ENCODE results near the genes HSPA12A and SLC18A2.

DNA sequence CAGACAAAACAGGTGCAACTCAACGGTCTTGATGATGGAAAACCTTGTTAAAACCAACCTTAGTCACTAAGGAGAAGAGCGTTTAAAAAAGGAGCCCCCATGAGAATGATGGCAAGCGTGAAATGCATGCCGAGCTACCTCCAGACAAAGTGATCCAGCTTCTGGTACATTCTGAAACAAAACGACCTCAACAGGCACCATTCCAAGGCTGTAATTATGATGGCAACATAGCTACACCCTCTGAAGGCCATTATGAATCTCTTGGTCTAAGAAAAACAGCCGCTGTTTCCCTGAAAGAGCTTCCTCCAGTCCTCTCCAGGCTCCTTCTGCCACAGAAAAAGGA is 49.9 kb upstream of the ABLIM1 start:
- CAGE, long polyA plus RNA: no peak
- RRBS: no CpG with 5 or more reads among the region's 6 CpGs

- CAGE, long polyA plus RNA: no peak
- RRBS: no CpG with 5 or more reads among the region's 6 CpGs
These were observed 62.8 kb upstream of the ABLIM1 start for GRCh38 chr10:114720757-114721451.

DNA sequence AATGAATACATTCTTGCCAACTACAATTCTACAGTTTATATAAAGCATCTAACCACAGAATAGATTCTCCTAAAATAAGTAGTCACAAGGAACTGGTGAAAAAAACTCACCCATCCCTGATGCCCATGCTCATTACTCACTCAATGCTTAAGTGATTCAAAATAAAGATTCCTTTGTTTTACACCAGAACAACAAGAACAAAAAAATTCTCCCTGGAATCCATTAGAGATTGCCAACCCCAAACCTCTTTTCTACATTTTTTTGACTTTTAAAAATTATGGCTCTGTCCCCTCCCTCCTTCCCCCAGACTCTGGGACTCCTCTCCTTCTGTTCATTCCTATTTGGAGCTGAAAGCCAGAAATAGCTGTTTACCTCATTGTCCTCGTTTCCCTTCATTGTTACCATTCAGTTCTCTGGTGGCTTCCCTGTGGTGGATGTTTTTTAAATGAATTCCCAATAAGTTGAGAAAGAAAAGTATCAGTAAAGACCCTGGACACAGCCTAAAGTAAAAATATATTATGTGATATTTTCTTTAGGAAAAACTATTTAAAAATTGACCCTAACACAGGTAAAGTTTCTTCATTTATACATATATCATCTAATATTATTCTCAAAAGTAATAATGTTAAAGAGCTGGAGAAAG is 63.2 kb upstream of the FHIP2A start:
- CAGE, long polyA plus RNA: no peak
- RRBS: no CpG with 5 or more reads among the region's 1 CpG

DNA sequence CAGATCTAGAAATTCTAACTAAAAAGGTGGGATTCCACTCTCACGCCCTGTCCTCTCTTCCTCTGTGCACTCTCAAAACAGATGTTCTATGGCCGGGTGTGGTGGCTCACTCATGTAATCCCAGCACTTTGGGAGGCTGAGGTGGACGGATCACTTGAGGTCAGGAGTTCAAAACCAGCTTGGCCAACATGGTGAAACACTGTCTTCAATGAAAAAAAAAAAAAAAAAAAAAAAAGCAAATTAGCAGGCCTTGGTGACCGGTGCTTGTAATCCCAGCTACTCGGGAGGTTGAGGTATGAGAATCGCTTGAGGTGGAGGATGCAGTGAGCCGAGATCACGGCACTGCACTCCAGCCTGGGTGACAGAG is 52.6 kb upstream of the FHIP2A start:
- CAGE, long polyA plus RNA: no peak
- RRBS: no CpG with 5 or more reads among the region's 8 CpGs

DNA sequence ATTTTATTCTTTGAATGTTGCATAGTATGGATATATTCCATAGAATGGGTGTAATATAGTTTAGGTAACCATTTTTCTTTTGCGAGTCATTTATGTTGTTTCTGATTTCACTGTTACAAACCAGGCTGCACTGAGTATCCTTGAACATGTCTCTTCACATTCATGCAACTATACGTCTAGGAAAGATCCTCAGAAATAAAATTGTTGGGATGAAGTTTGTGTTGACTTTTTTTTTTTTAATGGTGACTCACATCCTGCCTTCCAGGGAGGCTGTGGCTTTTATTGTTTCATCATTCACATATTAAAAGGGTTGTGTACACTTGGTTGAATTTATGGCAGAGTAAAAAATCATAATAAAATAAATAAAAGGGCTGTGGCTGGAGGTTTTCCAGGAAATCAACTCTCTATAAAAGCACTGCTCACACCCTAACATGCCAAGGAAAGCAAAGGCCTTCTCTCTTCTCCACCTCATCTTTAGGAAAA is 41.9 kb upstream of the FHIP2A start:
- CAGE, long polyA plus RNA: no peak
- RRBS: no CpG with 5 or more reads among the region's 2 CpGs

DNA sequence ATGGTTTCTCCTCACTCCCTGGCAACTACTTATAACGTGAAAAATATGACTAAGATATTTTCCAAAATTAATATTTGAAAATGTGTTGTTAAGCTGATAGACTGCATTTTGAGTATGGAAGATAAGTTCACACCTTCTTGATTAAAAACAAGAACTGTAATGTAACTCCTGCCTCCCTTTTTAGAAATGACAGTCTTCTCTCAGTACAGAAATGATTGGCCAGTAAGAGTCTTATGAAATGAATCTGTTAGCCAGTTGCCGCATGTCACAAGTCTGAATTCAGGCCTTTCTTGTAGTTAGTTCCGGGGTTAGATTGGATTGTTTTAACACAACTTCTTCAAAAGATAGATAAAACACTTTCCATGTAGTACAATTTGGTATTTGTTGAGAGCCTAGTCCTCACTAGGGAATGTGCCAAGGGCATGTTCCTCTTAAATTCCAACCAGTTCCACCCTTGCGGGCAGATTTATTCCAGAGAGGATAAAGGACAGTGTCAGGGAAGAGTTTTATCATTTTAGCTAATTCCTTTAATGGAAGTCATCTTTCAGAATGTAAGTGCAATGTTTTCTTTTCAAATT is 3.9 kb downstream of the FHIP2A start:
- CAGE, long polyA plus RNA: no peak
- RRBS: no CpG with 5 or more reads among the region's 4 CpGs

DNA sequence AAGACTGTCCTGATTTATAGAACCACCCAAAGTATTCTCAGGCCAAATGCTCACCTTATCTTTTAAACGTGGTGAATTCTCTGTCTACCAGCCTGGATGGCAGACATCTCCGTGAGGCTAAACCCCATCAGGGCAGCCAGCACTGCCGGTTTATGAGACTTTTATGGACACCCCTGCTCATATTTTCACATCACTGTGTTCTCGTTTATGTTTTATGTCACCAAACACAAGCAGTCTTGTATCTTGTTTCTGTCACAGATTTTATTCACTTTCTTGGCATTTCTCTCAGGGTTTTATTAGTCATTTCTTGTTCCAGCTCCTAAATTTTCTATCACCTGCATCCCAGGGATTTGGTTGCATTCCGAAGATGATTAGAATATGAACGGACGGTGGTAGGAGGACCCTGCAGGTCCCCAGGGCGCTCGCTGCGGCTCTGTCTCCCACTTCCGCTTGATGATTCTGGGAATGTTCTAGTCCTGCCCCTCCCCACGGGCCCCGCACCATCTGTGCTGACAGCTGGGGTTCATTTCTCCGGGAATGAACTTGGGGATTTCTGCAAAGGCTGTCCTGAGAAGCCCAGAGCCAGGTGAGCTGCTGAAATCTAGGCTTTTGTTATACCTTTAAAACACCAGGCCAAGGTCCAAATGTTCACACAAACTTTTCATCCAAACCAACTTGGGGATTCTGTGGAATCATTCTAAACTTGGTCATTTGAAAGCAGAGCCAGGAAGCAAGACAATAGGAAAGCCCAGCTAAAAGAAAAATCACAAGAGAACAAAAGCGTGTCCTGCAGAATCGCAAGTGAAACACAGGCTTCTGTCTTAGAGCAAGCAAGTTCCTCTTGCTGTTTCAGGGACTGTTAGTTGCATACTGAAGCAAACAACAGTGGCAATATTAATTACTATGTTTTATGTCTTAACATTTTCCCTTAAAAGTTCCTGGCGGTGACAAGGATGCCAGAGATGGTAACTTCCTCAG is 217.5 kb downstream of the GFRA1 start:
- CAGE, long polyA plus RNA: no peak
- RRBS: no CpG with 5 or more reads among the region's 17 CpGs

GRCh38 chr10:116082595-116083254 is 190.3 kb downstream of the GFRA1 start:
- CAGE, long polyA plus RNA: no peak
- RRBS: no CpG with 5 or more reads among the region's 5 CpGs

DNA sequence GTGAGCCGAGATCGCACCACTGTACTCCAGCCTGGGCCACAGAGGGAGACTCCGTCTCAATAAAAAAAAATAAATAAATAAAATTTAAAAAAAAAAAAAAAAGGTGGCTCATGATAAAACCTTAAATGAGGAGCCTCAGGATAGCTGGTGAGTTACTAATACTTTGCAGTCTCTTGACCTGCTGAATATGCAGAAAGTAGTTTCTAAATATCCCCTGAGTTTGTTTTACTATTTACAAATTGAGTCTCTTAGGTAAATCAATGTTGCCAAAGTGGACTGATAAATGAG is 79.1 kb downstream of the GFRA1 start:
- CAGE, long polyA plus RNA: no peak
- RRBS: no CpG with 5 or more reads among the region's 3 CpGs

GRCh38 chr10:116741779-116742387 is 483 bp downstream of the HSPA12A start:
- CAGE, long polyA plus RNA: no peak
- RRBS: 0% methylated on average over 4 of the region's 66 CpGs

GRCh38 chr10:116742388-116743565 is at the start of gene HSPA12A:
TSS of gene HSPA12A (minus strand) at chr10:116742566.
- CAGE, long polyA plus RNA: no peak
- RRBS: 1% methylated on average over 64 of the region's 124 CpGs

- CAGE, long polyA plus RNA: no peak
- RRBS: no CpG with 5 or more reads among the region's 5 CpGs
These were observed 19.2 kb upstream of the ENO4 start for GRCh38 chr10:116829991-116830548.

DNA sequence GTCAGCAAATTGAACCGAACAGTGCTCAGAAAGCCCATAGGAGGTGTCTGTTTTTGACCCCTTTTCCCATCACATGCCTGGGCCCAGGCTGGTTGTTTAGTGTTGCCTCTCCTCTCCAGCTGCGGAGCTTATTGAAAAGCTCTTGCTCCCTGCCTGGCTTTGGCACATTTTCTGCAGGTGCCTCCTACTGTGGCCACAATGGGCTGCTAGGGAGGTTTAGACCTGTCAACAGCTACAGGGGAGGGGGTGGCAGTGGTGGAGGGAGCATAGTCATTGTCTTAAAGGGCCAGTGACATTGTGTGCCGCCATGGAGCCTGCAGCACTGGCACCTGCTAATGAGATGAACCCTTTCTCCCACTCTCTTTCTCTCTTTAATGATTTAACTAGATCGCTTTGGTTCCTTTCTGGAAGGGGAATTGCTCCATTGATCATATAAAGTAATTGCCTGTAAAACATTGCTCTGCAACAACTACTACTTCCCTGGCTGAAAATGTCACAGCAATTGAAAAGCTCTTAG is 13.2 kb upstream of the ENO4 start:
- CAGE, long polyA plus RNA: no peak
- RRBS: no CpG with 5 or more reads among the region's 4 CpGs

DNA sequence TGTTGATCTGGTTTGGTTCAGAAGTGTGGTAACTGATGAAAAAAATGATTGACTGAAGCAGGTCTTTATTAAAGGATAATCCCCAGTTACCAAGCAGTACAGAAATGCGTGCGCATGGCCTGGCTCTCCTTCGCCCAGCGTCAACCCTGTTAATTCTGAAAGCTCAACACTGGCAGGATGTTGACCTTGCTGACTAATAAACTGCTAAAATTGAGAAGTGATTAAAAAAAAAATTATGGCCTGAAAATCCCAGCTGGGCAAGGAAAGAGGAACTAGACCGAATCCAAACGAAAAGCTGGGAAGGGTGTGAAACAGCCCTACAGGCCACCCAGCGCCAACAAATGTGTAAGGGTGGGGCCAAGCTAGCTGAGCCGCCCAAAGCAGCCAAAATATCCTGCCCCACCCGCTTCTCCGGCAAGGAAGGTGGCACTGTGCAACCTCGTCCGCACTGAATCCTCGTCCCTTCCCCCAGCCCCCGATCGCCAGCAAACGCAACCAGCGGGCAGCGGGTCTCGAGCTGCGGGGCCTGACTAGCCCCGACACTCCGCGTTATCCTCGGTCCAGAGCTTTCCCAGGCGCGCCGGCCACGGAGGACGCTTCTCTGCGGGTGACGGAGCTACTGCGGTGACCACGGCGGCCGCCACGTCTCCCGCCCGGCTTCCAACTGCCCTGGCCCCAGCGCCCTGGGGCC is 564 bp downstream of the SHTN1 start:
- CAGE, long polyA plus RNA: no peak
- RRBS: under 1% methylated on average over 12 of the region's 39 CpGs

DNA sequence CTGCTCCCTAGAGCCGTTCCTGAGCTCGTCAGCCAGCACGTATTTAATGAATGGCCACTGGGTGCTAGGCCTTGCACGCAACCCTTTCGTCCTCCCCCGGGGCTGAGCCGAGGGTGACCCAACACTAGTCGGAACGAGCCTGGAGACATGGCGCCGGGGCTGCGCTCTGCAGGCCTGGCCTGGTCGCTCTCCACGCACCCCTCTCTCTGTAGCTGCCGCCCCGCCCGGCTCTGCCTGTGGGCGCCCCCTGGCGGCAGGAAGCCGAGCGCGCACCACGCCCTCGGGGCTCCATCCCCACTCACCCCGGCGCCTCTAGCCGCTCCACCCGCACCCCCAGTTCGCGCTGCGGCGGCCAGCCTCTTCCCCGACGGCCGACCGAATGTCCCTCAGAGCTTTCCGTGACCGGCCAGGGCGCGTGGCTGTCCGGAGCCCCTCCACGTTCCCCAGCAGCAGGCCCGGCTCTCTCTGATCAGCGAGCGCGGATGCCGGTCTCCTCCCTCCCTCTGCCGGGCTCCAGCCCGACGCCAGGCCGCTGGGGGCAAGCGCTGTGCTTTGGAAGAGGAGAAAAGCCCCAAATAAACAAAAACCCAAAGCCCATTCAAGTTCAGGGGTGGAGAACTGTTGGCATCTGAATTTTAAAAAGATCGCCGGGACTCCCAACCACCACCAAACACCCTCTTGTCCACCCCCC is 29.1 kb upstream of the KCNK18 start:
- CAGE, long polyA plus RNA: no peak
- RRBS: 2% methylated on average over 24 of the region's 54 CpGs

DNA sequence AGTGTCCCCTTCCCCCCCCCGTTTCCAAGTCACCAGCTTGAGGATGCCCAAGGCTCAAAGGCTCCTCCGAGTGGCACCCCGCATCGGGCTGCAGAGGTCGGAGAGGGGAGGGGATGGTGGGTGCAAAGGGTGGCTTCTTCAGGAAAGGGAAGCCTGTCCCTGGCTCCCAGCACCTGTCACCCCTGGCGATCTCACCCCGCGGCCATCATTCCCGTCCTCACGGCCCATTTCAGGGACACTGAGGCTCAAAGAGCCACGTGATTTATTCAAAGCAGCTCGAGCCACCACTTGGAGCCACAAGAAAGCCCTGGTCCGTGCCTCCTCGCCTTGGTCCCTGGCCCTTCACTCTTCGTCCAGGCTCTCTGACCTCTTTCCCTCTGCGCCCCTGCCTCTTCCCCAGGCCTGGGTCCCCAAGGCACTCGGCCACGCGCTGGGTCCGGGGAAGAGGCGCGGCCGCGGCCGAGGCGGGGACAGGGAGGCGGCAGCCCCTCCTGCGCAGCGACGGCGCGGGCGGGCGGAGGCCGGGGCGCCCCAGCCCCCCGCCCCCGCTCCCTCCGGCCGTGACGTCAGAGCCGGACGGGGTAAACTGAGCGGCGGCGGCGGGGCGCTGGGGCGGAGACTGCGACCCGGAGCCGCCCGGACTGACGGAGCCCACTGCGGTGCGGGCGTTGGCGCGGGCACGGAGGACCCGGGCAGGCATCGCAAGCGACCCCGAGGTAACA is at the start of gene SLC18A2:
SLC18A2 (plus strand) TSS at position 610 of the 722 bp plus-strand sequence.
- CAGE, long polyA plus RNA: no peak
- RRBS: 3% methylated on average over 37 of the region's 64 CpGs

DNA sequence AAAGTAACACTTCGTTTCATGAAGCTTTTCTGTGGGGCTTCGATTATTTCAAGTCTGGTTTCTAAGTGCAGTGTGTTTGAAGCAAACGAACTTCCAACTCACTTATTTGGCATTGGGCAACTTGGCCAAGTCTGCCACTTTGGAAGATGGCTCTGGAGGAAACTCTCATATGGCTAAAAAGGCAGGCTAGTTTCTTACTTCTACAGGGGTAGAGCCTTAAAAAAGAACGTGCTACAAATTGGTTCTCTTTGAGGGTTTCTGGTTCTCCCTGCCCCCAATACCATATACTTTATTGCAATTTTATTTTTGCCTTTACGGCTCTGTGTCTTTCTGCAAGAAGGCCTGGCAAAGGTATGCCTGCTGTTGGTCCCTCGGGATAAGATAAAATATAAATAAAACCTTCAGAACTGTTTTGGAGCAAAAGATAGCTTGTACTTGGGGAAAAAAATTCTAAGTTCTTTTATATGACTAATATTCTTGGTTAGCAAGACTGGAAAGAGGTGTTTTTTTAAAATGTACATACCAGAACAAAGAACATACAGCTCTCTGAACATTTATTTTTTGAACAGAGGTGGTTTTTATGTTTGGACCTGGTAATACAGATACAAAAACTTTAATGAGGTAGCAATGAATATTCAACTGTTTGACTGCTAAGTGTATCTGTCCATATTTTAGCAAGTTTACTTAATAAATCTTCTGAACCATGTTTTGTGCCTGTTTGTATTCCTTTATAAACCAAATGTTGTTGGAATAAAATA is 38.0 kb downstream of the SLC18A2 start:
- CAGE, long polyA plus RNA: no peak
- RRBS: no CpG with 5 or more reads among the region's 6 CpGs

GRCh38 chr10:117318295-117319126 is 56.7 kb downstream of the PDZD8 start:
- CAGE, long polyA plus RNA: no peak
- RRBS: no CpG with 5 or more reads among the region's 3 CpGs

- CAGE, long polyA plus RNA: no peak
- RRBS: no CpG with 5 or more reads among the region's 15 CpGs
These were observed 9.1 kb upstream of the EMX2 start for GRCh38 chr10:117533403-117533867.

- CAGE, long polyA plus RNA: no peak
- RRBS: 2% methylated on average over 20 of the region's 100 CpGs
These were observed 720 bp downstream of the EMX2 start for GRCh38 chr10:117542966-117543966.

Measured in mammary epithelial cell (primary cell).